Measurements from ENCODE around the genes GALNT14, NLRC4 and YIPF4.

DNA sequence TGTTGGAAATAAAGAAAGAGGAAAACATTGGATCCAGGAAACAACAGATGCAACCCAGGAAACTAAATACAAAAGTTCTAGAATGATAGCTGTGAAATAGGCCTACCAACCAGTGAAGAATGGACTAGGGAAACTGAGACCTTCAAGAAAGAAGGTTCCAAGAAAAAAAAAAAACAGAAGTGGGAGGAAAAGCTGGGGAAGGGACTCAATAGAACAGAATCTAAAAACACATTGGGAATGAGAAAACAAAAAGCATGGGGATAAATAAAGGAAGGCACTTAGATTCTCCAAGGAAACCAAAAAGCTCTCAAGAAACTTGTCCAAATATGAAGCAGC is 32.8 kb upstream of the ALK start:
- PRO-cap: no peak

DNA sequence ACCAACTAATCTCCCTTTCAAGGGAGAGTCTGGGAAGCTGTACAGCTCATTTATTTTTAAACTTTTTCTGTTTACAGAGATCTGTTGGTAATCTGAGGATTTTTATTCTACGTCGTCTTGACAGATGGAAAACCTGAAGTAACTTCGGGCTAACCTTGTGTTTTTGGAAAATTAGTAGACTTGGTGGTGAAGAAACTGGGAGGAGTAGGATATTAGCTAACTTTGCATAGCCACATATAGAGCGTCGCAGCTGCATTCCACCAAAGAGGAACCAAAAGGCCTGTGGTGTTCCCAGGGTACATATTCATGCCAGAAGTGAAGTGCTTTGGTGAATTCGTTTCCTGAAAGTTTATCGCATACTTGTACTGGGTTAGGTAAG is 1.4 kb downstream of the YPEL5 start:
- PRO-cap: no peak

DNA sequence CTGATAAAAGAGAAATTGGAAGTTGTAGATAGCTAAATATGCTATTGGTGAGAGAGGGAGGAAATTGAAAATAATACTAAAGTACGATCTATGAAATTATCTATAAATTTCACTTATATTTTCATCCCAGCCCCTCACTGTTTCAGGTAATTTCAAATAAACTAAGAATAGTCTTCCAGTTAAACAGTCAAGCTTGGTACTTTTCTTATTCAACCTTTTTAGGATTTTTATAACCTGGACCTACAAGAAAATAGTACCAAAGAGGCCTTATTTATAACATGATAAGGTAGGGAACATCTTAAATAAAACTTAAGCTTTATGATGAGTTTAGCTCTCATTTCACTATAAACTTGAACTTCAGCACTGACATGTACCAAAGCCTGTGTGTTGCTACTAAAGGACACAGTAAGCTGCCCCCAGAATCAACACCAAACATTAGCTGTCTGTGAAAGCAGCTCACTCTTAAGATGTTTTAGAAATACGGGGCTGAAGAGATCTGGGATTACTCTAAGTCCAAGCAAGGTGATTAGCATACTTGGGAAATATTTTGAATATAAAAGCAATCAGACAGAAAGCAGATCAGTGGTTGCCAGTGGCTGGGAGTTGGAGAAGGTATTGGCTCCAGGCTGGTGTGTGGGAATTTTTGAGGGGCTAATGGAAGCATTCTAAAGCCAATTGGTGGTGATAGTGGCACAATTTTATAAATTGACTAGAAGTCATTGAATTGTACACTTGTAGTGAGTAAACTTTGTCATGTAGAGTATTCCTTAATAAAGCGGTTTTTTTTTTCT is 4.8 kb downstream of the YPEL5 start:
- PRO-cap: no peak

GRCh38 chr2:30202079-30202574 is 29.2 kb upstream of the LBH start:
- PRO-cap: no peak

- PRO-cap: no peak
These were observed 21.7 kb downstream of the LBH start for GRCh38 chr2:30252940-30253449.

- PRO-cap: no peak
These were observed 26.3 kb downstream of the LBH start for GRCh38 chr2:30257339-30258319.

DNA sequence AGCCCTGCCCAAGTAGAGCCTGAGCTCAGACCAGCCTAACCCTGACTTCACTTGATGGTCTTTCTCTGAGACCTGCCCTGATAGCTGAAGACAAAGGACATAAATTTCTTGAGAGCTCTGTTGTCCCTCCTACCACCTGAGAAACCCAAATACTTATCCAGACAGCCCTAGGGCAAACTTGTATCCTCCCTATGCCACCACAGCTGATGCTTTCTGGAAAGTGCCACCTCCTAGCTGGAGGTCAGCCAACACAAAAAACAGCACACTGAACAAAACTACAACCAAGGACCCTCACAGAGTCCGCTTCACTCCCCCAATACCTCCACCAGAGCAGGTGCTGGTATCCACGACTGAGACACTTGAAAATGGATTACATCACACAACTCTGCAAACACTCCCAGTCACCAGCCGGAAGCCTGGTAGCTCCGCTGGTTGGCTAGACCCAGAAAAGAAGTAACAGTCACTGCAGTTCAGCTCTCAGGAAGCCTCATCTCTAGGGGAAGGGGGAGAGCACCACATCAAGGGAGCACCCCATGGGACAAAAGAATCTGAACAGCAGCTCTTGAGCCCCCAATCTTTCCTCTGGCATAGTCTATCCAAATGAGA is 175.3 kb downstream of the LCLAT1 start:
- PRO-cap: no peak

GRCh38 chr2:30688663-30689511 is 118.4 kb downstream of the CAPN13 start:
- PRO-cap: no peak

DNA sequence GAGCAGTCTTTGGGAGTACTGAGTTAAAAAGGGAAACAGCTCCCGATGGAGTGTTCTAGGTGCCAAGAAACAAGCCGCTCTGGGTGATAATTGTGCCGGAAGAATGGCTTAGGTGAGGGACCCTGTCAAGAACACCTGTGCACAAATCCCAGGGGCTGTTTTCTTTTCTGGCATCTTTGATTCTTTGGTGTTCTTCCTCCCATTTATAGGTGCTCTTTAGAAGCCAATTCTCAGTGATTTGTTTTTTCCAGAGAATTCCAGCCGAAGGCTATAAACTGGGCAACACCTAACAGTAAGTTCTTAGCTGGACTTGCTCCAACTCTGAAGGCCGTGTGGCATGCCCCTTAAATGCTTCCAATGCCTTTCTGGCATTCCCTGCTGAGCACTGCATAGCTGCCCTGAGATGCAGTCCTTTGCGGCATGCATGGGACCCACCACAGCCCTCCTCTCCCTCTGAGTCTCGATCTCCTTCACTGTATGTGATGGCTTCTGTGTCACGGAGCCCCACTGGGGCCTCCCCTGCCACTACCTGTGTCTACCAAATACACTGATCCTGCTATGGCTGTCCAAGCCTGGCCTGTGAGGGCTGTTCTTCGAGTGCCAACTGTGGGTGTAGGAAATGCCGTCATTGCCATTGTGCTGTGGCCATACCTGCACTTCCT is 1.7 kb upstream of the CAPN13 start:
- PRO-cap: no peak

- PRO-cap: no peak
These were observed at the start of gene GALNT14 for GRCh38 chr2:31137818-31139200. Gene GALNT14, minus strand, starts transcription at chr2:31138440.

DNA sequence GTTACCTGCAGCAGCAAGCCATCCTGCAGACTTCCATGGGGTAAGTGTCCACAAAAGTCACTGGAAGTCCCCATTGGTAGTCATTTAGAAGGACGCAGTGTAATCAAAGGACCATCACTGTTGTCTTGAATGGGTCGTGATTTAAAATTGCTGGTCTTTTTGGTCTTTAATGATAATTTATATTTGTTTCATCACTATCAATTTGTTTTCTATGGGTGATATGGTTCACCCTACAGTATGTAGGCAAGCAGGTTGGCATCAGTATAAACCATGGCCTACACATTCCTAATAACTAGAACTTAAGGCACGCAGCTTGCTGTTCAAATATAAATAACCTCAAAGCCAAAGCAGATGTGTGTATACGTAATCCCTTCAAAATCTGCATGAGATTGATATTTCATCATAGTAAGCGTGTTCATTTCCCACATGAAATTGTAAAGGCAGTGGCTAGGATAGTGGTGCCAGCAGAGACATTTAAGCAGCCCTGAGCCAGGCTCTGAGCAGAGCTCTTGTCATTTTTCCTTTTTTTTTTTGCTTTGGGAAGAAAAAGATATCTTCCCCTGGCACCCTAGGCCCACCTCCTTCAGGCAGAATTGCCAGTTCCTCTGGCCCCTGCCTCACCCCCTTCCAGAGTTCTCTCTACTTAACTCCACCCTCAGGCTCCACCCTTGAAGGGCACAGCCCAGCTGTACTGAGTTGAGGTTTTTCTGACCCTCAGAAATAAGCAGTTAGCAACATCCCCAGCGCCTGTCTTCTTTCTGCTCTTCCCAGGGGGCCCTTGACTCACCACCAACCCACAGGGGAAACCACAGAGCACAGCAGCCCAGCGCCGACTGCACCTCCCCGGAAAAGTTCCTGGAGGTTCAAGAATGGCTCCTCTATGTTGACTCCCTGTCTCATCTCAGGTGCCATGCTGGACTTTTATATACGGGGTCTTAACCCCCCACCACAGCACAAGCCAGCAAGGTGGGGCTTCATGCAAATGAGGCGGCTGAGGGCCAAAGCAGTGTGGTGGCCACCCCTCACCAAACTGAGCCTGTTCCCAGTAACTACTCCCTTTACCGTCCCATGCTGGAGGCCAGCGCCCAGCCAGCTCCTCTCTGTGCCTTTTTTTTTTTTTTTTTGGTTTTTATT is 84.5 kb downstream of the EHD3 start:
- PRO-cap: no peak

- PRO-cap: no peak
These were observed 21.8 kb downstream of the SRD5A2 start for GRCh38 chr2:31558745-31559525.

GRCh38 chr2:31704441-31704939 is 123.8 kb upstream of the SRD5A2 start:
- PRO-cap: no peak

GRCh38 chr2:31927316-31927957 is 83.4 kb downstream of the MEMO1 start:
- PRO-cap: no peak

GRCh38 chr2:32201166-32201753 is 35.6 kb downstream of the SLC30A6 start:
- PRO-cap: no peak

DNA sequence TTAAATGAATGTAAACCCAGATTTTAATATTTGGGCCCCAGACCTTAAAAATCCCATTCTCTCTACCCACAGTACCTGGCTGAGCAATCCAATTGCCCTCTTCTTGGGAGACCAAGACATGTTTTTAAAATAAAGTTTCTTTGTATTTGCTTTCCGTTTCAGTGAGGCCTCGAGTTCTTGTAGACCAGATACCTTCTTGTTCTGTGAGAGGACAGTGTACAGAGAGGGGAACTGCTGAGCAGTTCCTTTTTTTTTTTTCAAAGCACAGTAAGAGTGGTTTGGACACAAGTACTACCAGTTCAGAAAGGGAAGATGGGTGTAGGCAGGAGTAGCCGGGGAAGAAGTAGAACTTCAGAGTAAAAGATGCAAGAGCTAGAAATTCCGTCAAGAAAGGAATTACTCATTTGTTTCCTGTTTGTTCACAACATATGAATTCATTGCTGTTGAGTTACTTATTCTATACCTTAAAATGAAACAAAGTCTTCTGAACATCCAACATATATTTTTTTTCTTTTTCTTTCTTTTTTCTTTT is at the start of gene NLRC4:
Gene NLRC4, minus strand, starts transcription at position 224 of the 532 bp plus-strand sequence.
- PRO-cap: no peak

DNA sequence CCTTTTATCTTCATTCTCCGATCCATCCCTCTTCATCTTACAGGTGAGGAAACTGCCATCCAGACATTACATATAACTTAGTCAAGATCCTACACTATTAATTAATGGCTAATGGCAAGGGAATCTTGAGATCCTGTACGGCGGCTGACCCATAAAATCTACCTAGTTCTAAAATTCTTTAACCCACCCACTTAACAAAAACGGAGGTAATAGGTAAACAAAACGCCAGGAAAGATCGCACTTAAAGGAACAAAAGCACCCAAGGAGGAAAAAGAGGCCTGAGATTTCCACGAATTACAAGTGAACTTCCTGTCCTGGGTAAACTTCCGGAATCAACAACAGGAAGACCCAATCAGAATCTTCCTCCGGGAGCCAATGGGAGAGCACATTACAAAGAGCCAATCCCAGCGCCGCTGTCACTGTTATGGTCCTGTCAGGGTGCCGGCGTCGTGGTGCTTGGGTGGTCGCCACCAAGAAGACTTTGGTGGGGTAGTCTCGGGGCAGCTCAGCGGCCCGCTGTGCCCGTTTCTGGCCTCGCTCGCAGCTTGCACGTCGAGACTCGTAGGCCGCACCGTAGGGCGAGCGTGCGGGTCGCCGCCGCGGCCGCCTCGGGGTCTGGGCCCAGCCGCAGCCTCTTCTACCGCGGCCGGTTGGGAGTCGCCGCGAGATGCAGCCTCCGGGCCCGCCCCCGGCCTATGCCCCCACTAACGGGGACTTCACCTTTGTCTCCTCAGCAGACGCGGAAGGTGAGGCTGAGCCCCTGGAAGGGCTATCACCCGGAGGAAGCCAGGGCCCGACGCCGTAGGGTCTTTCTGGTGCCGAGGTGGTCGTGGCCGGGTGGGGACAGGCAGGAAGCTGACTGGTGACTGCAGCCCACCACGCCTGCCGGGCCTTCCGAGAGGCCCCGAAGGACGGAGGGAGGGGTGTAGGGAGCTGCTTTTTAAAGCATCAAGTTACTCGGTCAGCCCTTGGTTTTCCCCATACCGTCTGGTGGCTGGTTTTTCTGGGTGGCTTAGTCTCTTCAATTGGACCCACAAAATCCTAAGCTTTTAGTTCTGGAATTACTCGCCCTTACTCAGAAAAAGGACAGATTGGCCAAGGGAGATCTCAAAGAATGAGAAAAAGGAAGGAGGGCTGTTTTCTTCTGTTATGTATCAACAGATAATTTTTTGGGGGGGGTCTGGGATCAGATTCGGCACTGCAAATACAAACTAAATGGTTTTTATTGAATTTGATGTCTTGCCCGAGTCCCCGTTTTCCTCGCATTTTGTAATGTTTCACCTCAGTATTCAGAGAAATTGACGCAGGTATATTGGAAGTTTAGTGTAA is at the start of gene YIPF4:
Gene YIPF4, plus strand, starts transcription at position 416 of the 1,329 bp plus-strand sequence.
- PRO-cap: bidirectional peak, plus-strand start at position 431 of the sequence, minus-strand start at position 308 of the sequence; bidirectional peak, plus-strand start at position 733 of the sequence, minus-strand start at position 669 of the sequence; bidirectional peak, plus-strand start at position 887 of the sequence, minus-strand start at position 868 of the sequence; bidirectional peak, plus-strand start at position 981 of the sequence, minus-strand start at position 913 of the sequence

DNA sequence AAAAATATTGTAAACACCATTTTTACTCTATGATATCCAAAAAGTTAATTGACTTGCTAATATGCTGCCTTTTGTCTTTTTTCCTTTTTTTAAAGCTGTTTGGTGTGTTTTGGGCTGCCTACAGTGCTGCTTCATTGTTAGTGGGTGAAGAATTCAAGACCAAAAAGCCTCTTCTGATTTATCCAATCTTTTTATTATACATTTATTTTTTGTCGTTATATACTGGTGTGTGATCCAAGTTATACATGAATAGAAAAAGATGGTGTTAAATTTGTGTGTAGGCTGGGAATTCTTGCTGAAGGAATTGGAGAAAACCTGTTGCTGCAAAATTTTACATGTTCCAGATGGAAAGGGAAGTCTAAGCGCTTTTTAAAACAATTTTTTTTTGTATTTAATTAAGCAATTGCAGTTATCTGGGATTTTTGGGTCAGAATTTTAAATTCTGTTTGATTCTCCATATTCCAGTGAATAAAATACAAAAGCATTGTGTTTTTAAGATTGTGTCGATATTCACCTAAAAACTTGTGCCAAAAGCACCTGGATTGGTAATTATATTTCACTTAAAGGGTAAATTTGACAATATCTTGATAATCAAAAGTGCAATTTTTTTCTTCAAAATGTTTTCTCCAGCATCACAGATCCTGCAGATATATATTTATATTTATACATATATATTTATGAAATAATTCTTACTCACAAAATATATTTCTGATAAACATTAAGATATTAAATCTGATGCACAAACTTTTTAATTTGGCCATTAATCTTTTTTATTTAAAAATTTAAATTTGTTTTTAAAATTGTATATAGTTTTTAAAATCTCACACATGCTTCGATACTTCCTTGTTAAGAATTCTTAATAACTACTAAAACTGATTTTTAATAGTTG is 27.9 kb downstream of the YIPF4 start:
- PRO-cap: no peak

GRCh38 chr2:32359501-32359826 is 2.6 kb downstream of the BIRC6 start:
- PRO-cap: no peak

DNA sequence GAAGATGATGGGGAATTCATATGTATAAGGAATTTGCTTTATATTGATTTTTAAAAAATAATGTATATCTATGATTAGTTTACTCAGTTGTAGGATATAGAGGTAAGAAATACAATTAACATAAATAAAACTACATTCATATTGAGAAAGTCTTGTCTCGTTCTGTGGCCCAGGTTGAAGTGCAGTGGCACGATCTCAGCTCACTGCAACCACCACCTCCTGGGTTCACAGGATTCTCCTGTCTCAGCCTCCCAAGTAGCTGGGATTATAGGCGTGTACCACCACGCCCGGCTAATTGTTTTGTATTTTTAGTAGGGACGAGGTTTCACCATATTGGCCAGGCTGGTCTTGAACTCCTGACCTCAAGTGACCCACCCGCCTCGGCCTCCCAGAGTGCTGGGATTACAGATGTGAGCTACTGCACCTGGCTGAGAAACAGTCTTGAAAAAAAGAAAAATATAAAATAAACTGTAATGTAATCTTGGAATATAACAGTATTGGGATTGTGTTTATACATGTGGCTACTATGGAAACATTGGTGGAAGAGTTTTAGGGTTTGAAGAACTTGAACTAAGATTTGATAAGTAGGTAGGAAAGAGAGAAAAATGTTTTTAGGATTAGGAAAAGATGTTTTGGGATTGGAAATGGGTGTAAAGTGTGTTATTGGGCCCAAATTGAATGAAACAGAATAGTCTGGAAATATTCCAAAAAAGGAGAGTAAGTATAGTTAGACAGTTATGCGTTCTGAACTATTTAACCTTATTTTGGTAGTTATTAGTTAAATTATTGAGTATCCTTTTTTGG is 115.3 kb downstream of the BIRC6 start:
- PRO-cap: no peak